Metastatic Lung Carcinoma in the Adrenal Gland (tissue), 1 donor: ENCODE measurements around the genes ARID4B and LYST.

- PRO-cap, result no peak
These were observed 4.4 kb downstream of the RBM34 start for GRCh38 chr1:235156508-235157101.

GRCh38 chr1:235278687-235279516, 49.1 kb downstream of the ARID4B start:
- PRO-cap, result no peak

- PRO-cap, result no peak
These were observed 26.2 kb downstream of the ARID4B start for GRCh38 chr1:235301903-235302148.

GRCh38 chr1:235302396-235302956, 25.5 kb downstream of the ARID4B start:
- PRO-cap, result no peak

DNA sequence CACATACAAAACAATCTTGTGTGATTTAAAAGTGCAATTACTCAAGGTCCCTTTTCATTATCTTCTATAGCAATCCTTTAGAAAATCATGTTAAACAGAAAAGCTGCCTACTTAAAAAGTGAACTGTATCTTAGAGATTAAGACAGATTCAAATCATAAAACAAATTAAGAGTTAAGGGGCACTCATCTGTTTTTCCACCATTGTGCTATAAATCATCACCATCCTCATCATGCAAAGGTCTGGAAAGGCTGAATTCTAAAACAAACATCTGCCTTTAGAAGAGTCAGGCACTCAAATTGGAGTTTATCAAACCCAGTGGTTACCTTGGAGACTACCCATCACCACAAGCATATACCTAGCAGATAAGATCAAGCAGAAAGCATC, 23.6 kb downstream of the ARID4B start:
- PRO-cap, result no peak

DNA sequence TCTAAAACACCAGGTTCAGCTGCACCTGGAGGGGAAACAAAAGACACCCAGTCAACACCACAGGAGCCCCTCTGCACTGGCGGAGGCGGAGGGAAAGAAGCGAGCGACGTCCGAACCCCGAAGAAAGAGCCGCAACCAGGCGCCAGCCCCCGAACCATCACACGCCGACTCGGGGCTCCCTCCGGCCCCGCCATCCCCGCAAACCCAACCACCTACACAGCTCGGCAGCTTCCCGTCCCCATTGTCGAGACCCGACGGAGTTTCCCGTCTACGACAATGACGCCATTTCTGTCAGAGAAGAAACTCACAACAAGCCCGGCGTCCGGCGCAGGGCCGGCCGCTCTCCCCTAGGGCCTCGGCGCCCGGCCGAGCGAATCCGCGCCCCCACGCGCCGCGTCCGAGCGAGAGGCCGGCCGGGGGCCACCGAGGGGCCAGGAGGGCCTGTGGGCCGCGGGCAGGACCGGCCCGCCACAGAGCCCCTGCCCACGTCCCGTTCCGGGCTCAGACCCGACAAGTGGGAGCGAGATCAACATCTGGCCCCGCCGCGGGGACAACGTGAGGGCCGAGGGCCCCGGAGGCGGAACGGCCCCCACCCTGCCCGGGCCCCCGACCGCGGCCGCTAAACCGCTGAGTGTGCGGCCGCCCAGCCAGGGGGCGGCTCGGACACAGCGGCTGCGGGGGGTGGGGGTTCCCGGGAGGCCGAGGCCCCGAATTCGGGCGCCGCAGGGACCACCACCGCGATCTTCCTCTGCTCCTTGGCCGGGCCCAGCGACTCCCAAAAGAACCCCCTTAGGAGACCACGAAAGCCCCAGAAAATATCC, 825 bp downstream of the ARID4B start:
- PRO-cap, result no peak

DNA sequence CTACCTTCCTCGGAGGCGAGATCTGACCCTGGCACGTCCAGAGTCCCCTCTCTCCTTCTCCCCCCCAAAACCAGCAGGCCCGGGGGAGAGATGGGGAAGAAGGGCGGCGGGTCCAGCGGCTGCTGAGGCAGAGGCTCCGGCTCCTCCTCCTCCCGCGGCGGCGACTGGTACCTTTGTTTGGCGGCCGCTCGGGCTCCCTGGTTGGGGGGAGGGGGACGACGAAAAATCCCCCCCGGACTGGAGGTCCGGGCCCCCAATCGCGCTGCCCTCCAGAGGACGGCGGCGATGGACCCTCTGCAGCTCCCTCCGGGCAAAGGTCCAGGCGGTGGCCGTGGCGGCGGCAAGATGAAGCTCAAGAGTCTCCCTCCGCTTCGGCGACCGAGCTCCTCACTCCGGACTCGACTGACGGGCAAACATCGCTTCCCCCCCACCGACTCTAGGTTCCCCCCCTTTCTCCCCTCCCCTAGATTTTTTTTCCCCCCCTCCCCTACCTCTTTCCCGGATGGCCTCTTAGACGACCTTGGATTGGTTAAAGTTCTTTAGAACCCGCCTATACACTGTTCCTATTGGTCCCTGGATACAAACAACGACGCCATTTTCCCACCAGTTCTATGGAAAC, at the start of gene ARID4B:
ARID4B (minus strand) TSS at position 415 of the 619 bp plus-strand sequence.
- PRO-cap, result unidirectional peak, minus-strand start at position 162 of the sequence; unidirectional peak, minus-strand start at position 404 of the sequence

- PRO-cap, result no peak
These were observed 45.7 kb downstream of the B3GALNT2 start for GRCh38 chr1:235458408-235459075.

DNA sequence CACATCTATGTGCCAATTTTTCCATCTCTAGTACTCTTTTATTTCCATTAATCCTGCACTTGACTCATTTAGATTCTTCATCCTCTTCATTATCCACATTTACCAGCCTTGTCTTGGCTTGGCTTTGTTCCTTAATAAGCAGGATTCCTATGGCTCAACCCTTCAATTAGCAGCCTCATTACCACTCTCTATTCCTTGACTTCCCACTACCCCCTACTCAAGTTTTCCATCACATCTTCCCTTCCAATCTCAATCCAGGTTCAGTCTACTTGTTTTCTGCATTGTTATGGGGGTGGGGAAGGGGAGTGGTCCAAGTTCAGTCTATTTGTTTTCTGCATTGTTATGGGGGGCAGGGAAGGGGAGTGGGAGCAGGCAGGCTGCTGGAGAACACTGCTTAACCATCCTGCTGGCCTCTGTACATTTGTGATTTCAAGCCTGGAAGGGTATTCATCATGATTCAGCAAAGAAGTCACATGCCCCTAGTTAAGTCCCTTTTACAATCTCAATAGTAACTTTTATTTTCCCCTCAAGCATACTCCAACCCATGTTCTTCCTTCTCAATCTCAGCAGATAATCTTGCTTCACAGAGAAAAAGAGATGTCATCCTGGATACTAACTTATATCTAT, 8.1 kb downstream of the LYST start:
- PRO-cap, result no peak

DNA sequence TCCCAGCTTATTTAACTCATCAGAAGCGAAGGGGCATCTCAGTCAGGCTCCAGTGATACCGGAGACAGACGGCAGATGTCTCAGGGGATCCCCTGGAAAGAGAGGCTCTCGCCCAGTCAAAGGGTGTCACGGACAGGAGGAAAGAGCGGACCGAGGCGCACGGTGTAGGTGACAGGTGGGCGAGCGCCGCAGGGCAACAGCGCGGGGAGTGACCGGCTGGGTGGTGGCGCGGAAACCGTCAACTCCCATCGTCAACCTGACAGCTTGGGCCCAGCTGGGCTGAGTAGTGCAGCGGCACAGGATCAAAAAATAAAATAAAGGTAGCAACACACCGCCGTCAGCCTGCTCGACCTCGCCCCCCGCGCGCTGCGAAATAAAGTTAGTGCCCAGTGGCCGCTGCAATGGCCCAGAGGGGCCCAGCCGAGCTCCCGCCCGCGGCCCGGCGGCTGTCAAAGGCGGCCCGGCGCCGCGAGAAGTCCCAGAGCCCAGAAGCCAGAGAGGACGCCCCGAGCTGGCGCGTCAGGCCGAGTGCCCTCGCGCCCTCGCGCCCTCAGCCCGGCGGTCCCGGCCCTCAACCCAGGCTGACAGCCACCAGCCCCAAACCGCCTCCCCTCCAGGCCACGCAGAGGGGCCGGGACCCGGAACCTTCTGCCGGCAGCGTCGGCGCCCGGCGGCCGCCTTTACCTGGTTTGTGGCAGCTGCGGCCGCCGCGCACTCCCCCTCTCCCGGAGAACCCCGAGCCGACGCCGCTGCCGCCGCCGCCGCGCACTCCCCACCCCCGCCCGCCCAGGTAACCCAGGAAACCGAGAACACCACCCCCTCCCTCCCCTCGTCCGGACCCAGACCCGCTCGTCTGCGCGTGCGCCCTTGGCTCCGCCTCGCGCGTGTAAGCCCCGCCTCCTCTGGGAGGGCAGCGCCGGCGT, at the start of gene LYST:
LYST (minus strand) TSS at position 748 of the 923 bp plus-strand sequence.
- PRO-cap, result unidirectional peak, plus-strand start at position 124 of the sequence; bidirectional peak, plus-strand start outside the sequence, minus-strand start at position 784 of the sequence

GRCh38 chr1:235867082-235867944, 607 bp upstream of the LYST start:
- PRO-cap, result bidirectional peak, plus-strand start at chr1:235867124, minus-strand start at chr1:235866942

DNA sequence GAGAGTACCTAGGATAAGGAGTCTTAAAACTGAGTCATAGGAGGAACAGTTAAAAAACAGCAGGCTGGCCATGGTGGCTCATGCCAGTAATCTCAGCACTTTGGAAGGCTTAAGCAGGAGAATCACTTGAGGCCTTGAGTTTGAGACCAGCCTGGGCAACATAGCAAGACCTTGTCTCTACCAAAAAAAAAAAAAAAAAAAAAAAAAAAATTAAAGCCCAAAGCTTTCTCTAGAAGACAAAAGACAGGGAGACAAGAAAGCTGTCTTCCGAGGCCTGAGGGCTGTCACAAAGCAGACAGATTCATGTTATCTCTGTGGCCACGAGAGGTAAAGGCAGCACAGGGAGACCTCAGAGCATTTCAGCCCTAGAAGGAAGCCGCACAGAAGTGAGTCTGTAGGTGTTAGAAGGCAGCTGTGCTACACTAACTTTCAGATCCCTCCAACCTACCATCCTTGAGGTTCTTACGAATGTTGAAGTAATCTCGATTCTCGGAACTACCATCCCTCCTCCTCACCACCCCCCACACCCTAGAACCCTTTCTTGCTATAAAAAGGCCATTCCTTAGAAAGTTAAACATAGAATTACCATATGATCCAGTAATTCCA, 21.3 kb upstream of the LYST start:
- PRO-cap, result no peak

DNA sequence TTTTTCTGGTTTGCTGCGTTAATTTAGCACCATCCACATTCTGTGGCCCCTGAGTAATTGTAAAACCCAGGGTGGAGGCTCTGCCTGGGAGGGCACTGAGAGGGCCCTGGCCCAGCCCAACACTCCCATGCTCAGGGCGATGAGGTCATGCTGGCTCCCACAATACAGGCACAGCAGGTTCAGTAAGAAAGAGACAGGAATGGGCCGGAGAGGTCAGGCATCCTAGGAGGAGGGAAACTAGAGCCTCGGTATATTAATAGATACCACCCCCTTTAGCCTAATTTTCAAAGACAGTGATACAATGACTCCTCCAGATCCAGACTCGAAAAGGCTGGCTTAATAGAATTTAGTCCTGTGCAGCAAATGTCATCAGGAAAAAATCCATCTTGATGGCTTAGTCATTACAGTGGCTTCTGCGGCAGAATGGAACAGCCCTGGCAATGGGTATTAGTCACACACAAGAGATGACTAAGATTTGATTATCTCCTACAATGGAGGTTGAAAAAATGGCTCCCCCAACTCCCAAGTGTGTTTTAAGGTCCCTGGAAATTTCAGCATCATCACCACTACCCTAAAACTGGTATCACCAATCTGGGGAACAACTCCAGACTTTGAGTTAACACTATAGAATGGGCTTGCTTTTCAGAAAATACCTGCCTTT, 43.8 kb upstream of the LYST start:
- PRO-cap, result unidirectional peak, plus-strand start at position 185 of the sequence

GRCh38 chr1:235940190-235940760, 73.6 kb upstream of the LYST start:
- PRO-cap, result no peak

DNA sequence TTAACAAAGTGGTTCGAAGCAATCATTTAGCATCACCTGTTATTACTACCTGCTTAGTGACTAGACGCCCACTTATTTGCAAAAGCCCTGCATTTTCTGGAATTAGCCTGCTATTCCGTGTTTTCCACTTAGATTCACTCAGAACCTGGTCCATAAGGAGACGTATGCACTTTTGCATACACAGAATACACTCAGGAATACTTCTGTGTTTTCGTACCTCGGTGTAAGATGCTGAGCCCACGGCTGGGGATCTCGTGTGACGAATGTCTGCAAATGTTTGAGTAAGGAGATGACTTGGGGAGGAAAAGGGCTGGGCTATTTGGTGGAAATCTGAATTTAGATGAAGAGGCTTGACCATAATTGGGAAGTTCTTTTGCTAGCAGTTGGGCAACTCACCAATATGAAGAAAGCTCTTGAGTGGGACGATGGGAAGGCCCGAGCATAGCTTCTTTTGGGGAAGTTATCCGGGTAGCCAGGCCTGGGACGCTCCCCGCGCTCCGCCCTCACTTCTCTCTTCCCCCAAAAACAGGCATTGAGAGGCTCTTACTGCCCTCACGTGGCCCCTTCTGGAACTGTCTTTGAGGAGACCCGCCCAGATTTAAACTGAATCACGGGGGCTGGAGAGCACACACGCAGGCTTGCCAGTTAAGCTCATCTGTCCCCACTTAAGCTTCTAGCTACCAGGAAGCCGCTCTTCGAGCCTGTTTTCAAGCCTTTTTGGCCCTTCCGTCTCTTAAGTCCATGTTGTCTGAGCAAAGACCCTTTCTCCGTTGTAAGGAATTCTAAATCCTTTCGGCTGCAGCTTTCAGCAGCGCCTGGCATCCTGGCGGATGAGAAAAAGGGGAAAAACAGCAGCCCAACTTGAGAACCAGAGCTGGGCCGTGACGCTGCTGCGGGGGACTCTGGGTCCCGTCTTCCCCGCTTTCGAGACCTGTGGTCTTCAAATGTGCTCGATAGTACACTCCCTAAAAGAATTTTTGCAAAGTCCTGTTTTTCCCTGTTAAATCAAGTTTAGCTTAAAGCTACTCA, 93.2 kb downstream of the NID1 start:
- PRO-cap, result bidirectional peak, plus-strand start at position 601 of the sequence, minus-strand start at position 527 of the sequence

DNA sequence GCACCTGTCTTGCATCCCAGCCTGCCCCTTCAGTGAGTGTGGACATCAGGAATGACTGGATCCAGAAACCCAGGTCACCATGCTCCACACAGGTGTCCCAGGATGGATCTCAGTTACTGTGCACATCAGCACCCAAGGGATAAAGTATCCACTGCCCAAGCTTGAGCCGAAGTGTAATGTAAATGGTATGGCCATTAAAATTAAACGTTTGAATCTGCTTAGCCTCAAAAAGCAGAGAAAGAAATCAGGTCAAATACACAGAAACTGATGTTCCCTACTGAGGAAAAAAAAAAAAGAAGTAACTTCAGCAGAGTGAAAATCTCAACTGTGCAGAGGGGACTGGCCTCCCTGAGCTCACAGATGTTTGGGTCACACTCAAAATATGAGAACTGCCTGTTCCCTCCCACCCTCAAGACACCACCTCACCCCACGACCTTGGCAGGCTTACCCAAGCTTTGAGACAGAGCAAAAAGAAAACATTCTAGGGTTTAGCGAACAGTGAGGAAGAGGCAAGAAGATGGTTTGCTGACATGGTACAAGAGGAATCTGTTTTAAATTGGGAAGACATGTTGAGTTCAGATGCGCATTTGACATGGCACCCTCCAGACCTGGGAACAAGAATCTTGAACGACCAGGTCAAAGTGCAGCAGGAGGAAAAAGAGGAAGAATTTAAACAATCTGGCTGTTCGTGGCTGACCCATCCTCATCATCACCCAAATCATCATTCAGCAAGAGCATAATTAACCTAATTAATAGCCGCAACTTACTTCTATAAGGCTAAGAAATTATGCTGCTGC, 48.8 kb downstream of the NID1 start:
- PRO-cap, result no peak

- PRO-cap, result no peak
These were observed 43.1 kb downstream of the NID1 start for GRCh38 chr1:236021788-236022244.

DNA sequence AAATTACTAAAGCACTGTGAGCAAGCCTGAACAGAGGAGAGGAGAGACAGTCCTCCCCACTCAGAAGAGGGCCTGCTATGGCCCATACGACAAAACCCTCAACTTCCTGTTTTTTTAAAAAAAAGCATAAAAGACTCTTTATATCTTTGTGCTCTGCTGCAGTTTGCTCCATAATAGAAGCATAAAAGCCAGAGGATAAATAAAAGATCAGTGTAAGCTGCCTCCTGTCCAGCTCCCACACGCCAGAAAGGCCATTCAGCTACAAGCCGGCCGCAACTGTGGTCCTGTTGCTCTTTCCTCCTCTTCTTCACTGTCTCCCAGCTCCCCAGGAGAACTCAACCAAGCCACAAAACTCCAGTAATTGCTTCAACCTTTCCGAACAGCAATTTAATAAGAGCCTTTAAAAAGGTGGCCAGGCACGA, 37.7 kb downstream of the NID1 start:
- PRO-cap, result no peak

GRCh38 chr1:236041743-236042479, 23.0 kb downstream of the NID1 start:
- PRO-cap, result no peak

DNA sequence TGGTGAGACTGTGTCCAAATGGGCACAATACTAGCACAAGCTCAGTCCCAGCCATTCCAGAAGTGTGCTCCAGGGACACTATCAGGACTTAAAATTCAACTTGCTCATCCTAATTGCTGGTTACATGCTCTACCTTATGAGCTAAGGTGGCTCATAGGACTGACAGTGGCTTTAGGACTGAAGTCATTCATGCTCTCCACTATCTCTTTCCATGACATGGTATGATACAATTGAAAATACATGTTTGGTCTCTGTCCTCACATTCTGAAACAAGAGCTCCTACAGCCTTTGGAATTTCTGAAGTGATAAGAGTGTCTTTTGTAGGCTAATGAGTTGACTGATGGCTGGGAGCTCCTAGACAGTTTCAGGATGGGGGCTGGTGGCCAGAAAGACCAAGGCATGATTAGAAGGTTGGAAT, 22.4 kb downstream of the NID1 start:
- PRO-cap, result no peak